Body of pancreas (tissue), 2 donors: Measurements from ENCODE around the gene SMIM29.

DNA sequence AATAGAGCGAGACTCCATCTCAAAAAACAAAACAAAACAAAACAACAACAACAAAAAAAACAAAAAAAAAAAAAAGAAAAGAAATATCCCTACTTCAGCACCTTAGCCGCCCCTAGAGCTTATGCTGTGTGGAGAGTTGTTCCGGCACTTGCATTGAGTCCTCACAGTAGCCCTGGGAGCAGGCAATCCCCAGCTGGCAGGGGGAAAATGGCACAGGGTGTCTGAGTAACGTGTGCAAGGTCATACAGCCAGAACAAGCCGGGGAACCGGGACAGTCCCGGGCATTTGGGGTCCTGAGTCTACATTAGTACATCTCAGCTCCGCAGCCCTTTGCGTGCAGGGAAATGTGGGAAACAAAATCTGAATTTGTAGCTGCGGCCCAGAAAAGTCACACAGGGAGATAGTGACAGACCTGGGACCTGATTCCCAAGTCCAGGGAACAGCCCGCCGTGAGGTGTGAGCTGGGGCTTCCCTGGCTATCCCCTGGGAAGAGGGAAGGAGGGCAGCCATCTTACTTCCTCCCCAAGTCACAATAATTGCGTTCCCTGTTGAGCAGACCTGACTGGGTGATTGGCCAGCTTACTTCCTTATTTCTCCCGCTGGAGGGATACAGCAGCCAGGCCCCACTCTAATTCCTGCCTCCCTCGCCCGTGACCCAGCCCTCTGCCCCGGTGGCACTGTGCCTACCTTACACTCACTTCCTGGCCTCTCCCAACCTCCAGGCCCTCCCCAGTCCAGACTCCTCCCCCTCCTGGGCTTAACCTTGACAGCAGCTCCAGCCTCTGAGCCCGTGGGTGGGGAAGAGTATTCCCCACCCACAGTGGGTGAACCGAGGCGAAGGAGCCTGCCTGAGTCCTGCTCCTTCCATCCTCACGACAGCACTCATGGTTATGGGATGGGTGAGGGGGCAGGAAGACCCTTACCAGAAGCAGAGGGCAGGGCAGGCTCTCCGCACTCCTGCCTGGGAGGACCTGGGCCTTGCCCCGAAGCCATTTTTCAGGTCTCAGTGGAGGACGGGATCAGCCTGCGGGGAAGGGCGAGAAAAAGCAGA lies 3.1 kb downstream of the BAK1 start:
- PRO-cap = unidirectional peak, minus-strand start at position 670 of the sequence
- RAMPAGE, long total RNA, 2 experiments = no peak in any of the 2 experiments

DNA sequence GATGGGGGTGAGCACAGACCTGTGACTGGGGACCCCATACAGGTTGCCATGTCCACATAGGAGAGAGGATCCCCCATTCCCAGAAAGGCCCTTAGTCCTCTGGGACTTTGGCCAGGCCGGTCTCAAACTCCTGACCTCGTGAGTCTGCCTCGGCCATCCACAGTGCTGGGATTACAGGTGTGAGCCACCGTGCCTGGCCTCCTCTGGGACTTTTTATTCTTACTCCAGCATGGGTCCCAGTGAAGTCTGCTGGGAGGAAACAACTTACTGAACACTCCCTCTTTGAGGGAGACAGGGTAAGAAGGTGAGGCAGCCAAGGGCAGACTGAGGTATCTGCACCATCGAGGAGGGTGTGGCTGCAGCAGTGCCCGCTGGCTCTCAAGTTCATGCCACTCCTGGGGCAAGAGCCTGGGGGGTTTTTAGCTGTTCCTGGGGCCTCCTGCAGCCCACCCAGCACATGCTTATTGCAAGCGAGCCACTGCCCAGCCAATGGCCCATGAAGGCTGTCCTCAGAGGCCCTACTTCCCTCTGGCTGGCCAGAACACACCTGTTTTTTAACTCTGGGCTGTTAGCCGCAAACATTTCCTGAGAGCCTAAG lies 2.3 kb downstream of the BAK1 start:
- PRO-cap = no peak
- RAMPAGE, long total RNA, 2 experiments = no peak in any of the 2 experiments

DNA sequence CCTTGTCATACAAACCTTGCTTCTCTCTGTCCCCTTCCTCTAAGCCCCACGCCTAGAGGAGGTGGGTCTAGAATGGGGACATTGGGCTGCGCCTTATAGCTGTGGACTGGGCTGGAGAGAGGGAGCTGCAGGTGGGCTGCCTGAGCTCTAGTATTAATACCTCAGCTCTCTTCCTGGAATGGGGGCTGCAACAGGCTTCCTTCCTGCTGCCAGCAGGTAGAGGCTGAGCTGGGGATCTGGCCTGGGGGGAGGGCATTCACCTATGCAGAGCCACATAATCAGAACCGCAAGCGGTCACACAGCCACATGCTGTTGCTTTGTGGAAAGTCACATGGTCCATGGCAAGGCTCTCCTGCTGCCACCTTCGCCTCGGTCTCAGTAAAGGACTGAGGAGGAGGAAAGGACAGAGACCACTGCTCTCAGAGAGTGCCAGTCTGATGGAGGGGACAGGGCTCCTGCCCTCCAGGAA lies 35.7 kb downstream of the ITPR3 start:
- PRO-cap = no peak
- RAMPAGE, long total RNA, 2 experiments = no peak in any of the 2 experiments

DNA sequence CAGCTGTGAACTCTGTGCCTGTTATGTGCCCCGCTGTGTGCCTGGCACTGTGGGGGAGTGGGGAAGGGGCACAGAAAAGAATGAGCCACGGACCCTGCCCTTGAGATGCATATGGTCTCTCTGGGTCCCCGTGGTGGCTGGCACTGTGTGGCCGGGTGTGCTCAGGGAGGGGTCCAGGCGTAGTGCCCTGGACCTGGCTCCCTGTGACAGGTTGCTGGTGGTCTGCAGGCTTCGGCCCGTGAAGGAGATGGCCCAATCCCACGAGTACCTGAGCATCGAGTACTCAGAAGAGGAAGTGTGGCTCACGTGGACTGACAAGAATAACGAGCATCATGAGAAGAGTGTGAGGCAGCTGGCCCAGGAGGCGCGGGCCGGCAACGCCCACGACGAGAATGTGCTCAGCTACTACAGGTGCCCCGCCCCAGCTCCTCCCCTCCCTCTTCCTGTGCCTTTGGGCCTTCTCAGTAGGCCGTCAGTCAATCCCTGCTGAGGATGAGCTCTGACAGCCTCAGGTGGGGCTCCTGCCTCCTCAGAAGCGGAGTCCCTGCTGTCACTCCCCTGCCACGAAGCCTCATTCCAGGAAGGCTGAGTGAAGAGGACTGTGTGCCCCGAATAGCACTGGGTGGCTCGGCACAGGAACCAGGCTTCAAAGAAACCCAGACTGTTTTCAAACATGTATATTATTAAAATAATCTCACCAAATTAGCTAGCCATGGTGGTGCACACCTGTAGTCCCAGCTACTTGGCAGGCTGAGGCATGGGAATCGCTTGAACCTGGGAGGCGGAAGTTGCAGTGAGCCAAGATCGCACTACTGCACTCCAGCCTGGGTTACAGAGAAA lies 42.5 kb downstream of the UQCC2 start:
- PRO-cap = no peak
- RAMPAGE, long total RNA, 2 experiments = no peak in any of the 2 experiments

DNA sequence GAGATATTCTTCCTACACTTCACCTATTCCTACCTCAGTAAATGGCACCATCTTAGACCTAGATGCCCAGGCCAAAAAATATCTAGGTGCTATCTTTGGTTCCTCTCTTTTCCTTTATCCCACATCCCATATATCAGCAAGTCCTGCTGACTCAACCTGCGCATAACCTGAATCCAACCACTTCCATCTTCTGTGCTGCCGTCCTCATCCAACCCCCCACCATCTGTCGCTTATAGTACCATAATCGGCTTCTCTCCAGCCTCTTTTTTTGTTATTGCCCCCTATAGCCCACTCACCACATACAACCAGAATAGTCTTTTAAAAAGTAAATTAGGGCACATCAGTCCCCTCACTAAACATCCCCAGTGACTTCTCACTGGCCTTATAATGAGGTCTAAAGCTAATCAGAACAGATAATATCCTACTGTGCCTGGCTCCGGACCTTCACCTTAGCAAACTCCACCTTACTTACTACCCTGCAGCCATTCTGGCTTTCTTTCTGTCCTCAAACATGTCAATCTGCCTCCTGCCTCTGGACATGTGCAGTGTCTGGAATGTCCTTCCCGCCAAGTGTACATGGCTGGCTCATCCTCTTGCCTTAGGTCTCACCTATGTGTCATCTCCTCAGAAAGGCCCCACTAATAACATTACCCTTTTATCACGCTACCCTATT lies 1.4 kb downstream of the UQCC2 start:
- PRO-cap = no peak
- RAMPAGE, long total RNA, 2 experiments = start-site peak on the minus strand in 1 of 2 experiments, centred at position 568 of the sequence, 17 reads per replicate

- PRO-cap = no peak
- RAMPAGE, long total RNA, 2 experiments = no peak in any of the 2 experiments
Observed at GRCh38 chr6:33720816-33721504, 9.5 kb upstream of the UQCC2 start.

DNA sequence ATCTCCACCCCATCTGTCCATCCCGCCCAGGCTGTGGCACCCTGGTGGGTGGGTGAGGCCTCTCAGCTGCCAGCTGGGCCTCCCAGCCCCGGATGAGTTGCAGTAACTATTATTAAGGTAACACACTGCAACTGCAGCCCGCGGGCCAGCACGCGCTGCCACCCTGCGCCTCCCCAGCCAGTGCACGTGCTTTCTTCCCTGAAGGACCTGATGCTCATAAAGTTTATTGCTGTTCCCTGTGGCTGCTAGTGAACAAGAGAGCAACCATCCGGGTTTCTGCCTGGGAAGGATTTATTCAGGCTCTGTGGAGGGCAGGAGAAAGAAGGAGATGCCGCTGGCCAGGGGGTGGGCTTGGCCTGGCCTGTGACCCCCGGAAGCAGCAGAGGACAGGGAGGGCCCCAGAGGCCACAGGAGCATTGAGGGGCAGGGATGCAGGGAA lies 1.7 kb downstream of the IP6K3 start:
- PRO-cap = no peak
- RAMPAGE, long total RNA, 2 experiments = no peak in any of the 2 experiments

DNA sequence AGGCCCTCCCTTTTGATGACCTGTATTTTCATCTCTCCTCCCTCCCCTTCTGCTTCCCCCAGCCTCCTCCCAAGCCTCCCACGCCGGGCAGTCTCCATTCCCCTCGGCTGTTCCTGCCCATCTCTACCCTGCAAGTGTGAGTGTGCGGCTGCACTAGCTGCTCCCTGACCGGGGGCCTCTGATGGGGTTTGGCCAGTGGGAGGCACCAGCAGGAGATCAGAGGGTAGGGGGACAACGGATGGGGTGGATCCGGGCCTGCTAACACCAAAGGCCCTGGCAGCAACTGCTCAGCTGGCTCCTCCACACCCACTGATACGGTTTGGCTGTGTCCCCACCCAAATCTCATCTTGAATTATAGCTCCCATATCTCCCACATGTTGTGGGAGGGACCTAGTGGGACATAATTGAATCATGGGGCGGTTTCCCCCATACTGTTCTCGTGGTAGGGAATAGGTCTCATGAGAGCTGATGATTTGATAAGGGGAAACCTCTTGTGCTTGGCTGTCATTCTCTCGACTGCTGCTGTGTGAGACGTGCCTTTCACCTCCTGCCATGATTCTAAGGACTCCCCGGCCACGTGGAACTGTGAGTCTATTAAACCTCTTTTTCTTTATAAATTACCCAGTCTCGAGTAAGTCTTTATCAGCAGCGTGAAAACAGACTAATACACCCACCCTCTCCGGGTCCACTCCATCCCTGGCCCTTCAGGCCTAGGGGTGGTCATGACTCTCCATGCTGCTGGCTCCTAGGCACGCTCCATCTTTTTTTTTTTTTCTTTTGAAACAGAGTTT lies 39.9 kb upstream of the MLN start:
- PRO-cap = no peak
- RAMPAGE, long total RNA, 2 experiments = no peak in any of the 2 experiments

GRCh38 chr6:33927454-33927939 lies 123.7 kb upstream of the MLN start:
- PRO-cap = no peak
- RAMPAGE, long total RNA, 2 experiments = no peak in any of the 2 experiments

DNA sequence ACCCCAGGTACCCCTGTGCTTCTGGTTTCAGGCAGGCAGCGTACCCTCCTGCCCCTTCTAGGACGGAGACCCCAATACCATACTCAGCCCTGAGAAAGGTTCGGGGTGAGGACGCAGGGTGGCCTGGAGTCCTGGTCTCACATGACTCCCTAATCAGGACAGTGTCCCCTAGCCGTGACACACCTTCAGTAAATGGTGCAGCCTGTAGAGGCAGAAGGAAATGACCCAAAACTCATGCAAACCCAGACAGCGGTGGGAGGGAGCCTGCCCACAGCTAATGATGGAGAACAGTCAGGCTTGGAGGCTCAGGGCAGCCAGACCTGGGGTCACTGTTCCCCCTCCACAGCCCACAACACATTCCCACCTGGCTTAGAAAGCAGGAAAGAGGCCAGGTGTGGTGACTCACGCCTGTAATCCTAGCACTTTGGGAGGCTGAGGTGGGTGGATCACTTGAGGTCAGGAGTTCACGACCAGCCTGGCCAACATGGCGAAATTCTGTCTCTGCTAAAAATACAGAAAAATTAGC lies 8.9 kb upstream of the HMGA1 start:
- PRO-cap = no peak
- RAMPAGE, long total RNA, 2 experiments = no peak in any of the 2 experiments

DNA sequence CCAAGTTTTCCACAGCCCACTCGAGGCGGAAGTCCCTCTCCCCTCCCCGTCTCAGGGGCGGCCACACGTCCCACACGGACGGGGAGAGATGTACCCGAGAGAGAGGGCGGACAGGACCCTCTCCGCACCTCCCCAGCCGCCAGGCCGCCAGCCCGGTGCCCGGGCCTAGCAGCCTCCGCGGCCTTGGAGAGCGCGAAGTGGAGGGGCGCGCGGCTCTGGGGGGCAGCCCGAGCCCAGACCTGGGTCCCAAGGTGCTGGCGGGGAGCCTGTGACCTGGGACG lies 2.0 kb upstream of the HMGA1 start:
- PRO-cap = no peak
- RAMPAGE, long total RNA, 2 experiments = no peak in any of the 2 experiments

DNA sequence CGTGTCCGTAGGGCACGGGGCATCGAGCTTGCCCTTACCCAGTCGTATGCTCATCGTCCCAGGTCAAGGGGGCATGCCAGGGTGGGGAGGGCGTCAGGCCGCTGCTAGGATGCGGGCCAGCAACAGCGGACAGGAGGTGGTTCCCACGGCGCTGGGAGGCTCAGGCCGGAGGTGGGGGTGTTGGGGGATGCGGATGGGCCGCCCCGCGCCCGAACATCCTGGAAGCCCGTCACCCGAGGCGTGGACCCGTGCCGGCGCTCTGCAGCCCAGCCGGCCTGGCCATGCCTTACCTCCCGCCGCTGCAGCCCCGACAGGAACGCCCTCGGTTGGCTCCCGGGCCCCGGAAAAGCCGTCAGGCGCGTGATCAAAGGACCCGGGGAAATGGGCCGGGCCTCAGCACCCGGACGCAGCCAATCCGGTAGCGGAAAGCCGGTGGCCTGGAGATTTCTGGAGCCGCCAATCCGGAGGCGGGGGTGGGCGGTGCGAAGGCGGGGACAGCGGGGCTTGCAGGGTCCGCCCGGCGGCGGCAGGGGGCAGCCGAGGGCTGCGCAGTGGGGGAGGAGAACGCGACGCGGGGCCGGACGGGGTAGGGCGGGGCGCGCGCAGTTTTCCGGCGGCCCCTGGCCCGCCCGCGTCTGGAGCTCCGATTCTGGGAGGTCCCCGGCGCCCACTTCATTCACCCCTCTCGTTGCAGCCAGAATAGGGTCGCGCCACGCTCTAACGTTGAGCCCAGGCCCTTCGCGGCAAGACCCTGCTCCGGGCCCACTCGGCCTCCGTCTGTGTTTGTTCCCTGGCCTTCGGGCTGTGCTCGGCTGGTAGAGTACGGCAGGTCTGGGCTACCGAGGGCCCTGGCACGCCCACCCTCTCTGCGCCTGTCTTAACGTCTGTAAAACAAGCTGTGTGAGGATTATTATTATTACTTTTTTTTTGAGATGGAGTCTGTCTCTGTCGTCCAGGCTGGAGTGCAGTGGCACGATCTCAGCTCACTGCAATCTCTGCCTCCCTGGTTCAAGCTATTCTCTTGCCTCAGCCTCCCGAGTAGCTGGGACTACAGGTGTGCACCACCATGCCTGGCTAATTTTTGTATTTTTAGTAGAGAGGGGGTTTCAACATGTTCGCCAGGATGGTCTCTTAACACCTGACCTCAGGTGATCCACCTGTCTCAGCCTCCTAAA lies at the start of gene SMIM29:
Gene SMIM29, minus strand, starts transcription at position 318 of the 1,175 bp plus-strand sequence.
- PRO-cap = bidirectional peak, plus-strand start at position 551 of the sequence, minus-strand start at position 301 of the sequence
- RAMPAGE, long total RNA, 2 experiments = start-site peak on the minus strand in 2 of 2 experiments, centred at positions 325 to 333 of the sequence, 17 to 163 reads per replicate

- PRO-cap = no peak
- RAMPAGE, long total RNA, 2 experiments = no peak in any of the 2 experiments
Observed at GRCh38 chr6:34277761-34278587, 29.2 kb upstream of the SMIM29 start.

DNA sequence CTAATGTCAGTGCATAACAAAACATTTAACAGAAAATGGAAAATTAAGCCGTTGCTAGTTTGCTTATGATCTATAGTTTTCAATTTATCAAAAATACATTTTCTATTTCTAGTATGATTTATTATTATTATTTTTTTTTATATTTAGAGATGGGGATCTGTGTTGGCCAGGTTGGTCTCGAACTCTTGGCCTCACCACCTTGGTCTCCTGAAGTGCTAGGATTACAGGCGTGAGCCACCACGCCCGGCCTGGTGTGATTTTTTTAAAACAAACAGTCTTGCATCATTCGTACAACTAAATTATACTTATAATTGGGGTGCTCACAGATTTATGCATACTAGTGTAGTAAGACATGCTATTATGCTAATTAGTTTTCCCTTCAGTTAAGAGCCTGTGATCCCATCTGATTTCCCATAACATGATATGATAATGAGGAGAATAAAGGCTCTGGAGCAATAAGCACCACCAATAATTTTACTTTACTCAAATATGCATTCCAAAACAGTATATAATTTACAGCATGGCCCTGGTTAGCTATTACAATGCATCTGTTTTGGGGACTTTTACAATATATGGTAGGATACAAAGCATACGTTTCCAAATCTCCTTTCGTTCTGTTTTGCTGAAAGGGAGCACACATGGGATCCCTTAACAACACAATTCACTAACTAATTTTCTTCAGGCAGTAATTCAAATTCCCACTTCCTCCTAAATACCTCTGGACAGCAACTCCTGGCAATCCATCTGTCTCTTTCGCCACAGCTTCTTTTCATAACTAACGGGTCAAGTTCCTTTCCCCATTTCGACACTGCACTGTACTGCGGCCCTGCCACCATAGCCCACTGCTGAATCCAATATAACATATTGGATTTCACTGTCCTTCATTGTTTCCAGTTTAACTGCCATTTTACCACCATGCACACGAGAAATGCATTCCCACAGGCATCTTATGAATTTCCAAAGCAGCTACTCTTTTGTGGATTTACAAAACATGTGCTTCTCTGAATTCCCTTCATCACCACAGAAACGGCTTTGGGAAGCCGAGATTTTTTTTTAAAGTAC lies 1.7 kb downstream of the NUDT3 start:
- PRO-cap = no peak
- RAMPAGE, long total RNA, 2 experiments = no peak in any of the 2 experiments

DNA sequence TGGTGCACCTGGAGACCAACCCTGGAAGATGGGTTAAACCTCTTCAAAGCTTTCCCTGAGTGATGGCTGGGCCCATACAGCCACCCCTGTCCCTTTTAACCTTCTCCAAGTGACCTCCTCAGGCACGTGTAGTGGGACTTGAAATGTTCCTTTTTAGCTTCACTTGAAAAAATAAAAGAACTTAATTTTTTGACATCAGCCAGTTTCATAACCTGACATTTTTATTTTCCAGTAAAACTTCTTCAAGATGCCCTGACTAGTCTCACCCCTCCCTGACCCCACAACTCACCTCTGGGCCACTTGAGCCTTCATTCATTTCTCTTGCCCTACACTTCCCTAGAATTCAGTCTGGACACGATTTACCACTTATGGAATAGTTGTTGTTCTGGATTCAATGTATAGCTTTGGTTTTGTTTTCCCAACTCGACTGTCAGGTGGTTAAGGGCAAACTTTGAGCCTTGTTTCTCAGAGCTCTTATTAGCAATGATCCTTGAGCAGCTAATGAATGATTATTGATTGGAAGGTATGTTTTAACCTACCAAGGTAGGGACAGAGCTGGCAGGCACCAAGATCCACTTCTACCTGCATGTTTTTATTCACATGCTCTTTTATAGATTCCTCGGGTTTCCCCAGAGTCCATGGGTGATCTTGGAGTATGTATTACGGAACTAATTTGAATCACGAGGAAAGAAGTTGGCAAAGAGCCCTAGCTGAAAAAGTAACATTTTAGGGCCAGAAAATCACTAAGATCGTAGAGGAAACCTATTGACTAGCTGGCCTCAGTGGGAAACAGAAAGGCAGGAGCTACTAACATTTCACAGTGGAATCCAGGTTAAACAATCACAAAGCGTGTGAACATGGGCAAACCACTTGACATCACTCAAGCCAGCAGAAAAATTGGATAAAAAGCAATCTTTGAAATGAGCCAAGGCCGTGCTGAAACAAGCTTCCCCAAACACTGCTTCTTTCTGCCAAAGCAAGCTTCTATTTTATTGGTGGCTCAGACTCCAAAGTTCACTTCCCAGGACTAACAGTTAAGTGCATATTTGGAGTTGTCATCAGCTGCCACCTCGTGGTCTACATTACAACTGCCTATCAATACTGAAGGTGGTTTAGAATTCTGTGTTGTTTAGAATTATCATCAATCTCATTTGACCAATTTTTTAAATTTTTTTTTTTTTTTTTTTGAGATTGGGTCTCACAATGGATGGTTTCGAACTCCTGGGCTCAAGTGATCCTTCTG lies 11.1 kb downstream of the RPS10 start:
- PRO-cap = no peak
- RAMPAGE, long total RNA, 2 experiments = no peak in any of the 2 experiments

- PRO-cap = no peak
- RAMPAGE, long total RNA, 2 experiments = no peak in any of the 2 experiments
Observed at GRCh38 chr6:34545333-34545676, 10.8 kb downstream of the SPDEF start.

DNA sequence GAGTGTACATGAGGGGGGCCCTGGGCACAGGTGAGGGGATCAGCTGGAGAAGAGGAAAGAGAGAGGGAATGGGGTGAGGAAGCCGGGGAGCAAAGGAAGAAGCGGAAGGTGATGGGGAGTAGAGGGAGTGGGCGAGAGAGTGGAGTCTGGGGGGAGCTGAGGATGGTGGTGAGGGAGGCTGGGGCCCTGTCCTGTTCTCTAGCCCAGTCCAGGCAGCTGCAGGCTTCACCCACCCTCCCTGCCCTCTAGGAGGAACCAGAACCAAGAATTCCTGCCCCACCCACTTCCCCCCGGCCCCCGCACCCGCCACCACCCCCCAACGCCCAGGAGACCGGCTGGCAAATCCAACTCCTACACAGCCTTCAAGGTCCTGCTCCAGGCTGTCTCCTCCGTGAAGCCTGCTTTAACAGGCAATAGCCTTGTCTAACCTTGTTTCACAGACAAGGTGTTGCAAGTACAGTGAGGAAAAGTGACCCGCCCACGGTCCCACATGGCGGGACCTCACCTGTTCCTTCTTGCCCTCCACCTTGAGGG lies 2.4 kb downstream of the SPDEF start:
- PRO-cap = no peak
- RAMPAGE, long total RNA, 2 experiments = no peak in any of the 2 experiments

DNA sequence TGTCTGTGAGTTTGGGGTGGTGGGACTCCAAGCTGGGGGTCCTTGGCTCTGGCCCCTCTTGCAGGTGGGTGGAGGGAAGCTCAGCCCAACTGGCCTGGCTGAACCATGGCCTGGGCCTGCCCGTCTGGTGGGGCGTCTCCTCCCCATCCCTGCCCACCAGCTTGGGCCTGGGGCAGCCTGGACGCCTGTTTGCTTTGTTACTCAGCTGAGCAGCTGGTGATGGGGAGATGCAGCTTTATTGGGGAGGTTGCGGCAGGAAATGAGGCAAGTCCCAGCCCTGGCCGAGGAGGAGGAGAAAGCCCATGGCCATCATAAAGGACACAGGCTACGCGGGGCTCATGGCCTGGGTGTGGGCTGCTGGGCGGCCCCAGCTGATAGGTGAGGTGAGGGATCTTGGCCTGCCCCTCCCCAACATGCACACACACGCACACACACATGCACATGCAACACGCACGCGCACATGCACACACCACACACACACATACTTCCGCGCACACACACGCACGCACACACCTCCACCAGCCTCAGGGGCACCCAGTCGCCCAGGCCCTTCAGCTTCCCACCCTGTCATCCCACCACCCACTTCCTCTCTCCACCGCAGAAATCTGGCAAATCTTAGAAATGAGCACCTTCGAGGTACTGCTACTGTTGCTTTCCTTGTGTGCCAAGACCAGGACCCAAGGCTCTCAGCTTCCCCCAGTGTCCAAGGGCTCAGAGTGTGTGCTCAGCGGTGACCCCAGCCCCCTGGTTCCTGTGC lies 1.3 kb downstream of the SPDEF start:
- PRO-cap = no peak
- RAMPAGE, long total RNA, 2 experiments = no peak in any of the 2 experiments

DNA sequence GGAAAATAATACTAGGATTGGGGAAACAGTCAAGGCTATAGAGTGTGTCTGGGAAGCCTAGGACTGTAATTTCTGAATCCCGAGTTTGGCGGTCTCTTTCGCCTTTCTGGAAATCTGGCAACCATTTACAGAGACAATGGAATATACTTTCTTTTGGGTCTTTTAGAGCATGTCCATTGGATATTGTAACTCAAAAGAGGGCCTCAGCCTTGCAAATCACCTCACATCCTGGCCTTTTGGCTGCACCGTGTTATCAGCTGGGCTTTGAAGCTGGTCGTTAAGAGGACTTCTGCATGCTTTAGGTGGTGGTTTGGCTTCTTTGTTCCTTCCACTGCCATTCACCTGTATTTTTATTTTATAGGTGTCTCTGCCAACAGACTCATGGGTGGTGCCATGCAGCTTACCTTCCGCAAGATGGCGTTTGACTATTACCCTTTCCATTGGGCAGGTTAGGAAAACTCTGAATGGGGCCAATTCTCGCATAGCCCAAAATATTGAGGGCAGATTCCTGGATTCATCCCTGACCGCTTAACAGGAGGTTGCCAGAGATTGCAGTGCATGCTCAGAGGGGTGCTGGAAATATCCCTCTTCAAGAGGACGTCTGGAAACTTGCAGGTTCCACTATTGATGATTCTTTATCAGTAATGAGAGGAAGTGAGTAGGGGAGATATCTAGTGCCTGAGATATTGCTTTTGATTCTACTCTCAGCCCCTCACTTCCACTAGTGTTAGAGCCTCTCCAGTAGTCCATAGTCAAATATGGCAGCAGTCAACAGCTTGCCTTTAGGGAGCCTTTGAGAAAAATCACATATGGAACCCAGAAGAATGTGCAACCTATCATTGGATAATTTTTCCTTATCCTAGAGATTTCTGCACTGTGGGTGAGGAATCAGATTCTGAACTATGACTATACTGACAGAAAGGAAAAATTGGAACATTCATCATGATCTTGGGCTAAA lies 32.3 kb downstream of the TAF11 start:
- PRO-cap = no peak
- RAMPAGE, long total RNA, 2 experiments = no peak in any of the 2 experiments

GRCh38 chr6:35010873-35011419 lies 121.9 kb downstream of the ANKS1A start:
- PRO-cap = no peak
- RAMPAGE, long total RNA, 2 experiments = no peak in any of the 2 experiments